Trachea (tissue), 1 donor: ENCODE measurements around a stretch of chr12.

DNA sequence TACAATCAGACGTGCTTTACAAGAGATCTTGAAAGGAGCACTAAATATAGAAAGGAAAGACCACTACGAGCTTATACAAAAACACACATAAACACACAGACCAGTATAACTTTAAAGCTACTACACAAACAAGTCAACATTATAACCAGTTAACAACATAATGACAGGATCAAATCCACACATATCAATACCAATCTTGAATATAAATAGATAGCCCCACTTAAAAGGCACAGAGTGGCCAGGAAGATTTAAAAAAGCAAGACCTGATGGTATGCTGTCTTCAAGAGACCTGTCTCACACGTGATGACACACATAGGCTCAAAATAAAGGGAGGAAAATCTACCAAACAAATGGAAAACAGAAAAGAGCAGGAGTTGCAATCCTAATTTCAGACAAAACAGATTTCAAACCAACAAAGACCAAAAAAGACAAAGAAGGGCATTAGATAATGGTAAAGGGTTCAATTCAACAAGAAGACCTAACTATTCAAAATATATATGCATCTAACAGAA is 185.7 kb downstream of the SLC38A4 start:
- PRO-cap = no peak

- PRO-cap = unidirectional peak, plus-strand start at chr12:46659272
Observed at GRCh38 chr12:46658892-46659668, 166.7 kb downstream of the SLC38A4 start.

DNA sequence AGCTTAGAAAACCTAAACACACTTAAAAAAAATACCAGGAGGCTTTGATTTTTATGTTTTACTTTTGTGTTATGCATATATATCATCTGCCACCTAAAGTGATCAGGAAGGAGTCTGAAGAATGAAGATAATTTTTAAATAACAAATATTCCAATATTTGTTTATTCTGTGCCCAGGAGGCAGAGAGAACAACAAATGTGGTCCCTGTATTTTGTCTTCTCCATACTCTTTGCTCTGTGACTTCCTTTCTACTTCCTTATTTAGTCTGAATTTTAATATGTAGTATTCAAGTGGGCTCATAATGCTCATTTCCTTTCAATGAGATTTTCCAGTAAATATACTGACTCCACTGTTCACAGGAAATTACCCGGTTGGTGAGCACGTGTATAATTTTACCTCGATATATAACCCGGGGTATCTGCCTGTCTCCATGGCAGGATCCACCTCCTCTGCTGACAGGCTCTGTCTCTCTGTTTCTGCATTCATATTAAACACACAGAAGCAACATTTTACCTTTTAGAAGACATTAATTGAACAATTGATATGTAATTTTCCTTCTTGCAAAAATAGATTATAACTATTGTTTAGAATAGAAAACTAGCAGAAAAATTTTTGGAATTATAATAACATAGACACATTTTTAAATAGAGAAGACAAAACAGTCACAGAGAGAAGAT is 166.0 kb downstream of the SLC38A4 start:
- PRO-cap = no peak

GRCh38 chr12:46738171-46738998 is 87.4 kb downstream of the SLC38A4 start:
- PRO-cap = no peak

DNA sequence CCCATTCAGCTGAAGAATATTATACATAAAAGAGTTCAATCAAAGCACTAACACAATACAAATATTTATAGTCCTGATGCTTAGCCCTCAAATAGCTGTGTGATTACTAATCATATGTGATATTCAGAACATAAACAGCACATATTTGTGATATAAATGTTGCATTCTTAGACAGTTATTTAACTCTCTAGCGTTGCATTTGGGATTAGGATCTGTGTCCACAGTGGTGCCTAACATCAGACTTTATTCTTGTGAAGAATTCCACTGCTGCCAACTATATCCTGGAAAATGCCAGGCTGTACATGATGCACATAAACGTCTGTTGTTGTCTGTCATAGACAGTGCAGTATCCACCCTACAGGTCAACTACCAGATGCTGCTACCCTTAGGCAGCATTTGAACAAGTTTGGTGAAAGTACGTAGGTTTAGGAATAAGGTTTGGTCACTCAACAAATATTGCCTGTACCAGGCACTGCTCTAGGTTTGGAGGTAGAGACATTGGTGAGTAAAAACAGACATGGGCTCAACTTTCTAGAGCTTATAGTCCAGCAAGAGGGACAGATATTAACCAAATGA is 39.0 kb downstream of the SLC38A4 start:
- PRO-cap = no peak

DNA sequence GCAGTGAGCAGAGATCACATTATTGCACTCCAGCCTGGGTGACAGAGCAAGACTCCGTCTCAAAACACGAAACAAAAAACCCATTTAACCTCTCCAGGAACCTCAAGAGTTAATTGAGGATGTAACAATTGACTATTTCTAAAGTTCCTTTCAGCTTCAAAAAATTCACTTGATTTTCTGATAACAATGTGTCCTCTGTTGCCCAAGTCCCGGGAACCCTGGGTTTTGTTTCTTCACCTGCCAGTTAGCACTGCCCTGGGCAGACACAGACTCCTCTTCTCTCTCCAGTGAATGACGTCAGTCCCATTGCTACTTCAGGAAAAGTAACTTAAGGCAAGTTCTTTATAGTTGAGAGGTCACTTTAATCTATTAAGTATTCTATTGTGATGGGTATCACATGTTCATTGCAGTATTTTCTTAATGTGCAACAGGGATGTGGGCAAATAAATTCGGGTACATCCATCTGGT is 5.4 kb upstream of the AMIGO2 start:
- PRO-cap = no peak

DNA sequence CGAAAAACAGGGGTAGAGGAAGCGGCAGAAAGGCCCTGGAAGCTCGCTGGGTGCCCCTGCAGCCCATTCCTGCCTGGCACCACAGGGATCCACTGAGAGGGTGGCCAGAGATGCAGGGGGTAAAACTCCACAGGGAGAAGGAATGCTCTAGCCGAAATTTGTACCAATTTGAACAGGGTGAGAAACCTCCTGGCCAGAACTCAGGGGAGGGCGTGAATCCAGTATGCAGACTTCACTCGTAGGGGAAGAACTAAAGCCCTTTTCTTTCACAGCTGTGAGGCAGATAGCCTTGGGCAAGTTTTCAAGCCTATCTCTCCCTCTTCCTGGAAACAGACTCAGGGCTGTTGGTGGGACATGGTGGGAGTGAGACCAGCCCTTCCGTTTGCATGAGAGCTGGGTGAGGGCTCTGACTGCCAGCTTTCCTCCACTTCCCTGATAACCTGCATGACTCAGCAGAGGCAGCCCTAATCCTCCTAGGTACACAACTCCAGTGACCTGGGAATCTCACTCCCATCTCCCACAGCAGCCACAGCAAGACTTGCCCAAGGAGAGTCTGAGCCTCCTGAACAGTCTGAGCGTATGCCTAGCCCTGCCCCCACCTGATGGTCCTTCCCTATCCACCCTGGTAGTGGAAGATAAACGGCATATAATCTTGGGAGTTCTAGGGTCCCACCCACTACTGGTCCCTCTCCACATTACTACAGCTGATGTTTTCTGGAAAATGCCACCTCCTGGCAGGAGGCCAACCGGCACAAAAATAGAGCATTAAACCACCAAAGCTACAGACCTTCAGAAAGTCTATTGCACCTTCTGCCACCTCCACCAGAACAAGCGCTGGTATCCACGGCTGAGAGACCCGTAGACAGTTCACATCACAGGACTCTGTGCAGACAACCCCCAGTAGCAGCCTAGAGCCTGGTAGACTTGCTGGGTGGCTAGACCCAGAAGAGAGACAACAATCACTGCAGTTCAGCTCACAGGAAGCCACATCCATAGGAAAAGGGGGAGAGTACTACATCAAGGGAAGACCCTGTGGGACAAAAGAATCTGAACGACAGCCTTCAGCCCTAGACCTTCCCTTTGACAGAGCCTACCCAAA is 170.2 kb upstream of the AMIGO2 start:
- PRO-cap = no peak

GRCh38 chr12:47360654-47361738 is 281.2 kb upstream of the AMIGO2 start:
- PRO-cap = no peak

- PRO-cap = no peak
Observed at GRCh38 chr12:47473188-47473387, 232.7 kb downstream of the RPAP3 start.

DNA sequence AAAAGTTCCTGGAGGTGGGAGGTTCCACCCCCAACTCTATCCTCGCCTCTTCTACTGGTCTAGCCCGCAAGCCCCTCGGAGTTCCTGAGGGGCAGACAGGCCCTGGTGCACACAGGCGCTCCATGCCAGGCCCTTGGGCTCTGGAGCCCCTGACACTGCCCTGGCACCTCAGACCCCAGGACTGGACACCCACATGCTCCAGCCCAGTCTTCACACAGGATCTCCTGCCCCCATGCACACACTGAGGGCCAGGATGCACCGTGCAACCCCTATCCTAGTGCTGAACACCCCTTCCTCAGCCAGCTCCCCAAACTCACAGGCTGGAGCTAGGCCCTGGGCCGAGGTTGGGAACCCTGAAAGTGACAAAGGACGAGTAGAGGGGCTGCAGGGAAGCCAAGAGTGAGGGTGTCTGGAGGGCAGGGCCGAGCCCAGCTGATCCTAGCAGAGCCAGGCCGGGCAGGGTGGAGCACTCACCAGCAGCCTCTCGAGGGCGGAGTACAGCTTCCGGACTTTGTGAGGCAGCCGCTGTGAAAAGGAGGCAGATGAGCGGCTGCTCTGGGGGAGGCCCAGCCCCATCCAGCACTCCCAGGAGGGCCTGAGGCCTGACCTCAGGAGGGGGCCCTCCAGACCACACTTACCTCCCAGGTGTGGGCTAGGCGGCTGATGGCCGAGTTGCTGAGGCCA is 14.5 kb upstream of the ENDOU start:
- PRO-cap = no peak

DNA sequence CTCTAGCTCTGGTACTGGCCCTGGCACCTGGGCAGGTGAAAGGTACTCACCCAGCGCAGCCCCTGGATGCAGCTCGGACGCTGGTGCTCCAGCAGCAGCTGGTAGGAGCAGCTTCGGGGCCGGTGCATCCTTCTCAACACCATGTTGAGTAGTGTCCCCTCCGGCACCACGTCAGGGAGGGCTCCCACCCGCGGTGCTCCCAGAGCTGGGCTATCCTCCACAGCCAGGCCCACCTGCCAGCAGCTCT is 941 bp downstream of the RAPGEF3 start:
- PRO-cap = no peak

DNA sequence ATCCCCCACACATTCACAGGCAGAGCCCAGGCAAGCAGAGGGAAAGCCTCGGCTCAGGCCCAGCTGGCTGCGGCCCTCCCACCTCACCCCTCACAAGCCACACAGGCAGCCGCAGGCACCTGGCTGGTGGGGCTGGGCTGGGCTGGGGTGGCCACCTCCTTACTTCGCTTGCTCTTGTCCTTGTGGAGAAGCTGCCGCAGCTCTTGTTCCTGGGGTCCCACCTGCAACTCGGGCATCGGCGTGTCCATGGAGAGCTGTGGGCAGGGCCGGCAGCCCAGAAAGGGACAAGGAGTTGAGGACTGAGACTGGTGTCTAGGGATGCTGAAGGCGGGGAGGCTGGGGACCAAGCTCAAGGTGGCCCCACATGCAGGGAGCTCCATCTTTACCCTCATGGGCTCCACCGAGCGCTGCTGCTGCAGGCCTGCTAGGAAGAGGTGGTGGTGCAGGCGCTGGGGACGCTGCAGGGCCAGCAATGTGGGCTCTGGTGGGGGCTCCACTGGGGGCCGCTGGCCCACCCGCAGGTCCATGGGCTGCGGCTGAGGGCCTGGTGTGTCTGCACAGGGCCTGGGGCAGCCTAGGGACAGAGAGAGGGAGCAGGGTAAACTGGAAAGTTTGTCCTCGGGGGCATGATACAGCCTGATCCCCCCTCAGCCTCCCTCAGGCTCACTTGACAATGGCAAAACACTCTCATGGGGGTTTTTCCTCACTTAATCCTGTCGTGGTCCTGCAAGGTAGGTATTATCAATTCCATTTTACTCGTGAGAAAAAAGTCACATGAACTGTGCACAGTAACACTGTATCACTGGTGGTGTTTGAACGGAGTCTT is 21.1 kb downstream of the HDAC7 start:
- PRO-cap = no peak

DNA sequence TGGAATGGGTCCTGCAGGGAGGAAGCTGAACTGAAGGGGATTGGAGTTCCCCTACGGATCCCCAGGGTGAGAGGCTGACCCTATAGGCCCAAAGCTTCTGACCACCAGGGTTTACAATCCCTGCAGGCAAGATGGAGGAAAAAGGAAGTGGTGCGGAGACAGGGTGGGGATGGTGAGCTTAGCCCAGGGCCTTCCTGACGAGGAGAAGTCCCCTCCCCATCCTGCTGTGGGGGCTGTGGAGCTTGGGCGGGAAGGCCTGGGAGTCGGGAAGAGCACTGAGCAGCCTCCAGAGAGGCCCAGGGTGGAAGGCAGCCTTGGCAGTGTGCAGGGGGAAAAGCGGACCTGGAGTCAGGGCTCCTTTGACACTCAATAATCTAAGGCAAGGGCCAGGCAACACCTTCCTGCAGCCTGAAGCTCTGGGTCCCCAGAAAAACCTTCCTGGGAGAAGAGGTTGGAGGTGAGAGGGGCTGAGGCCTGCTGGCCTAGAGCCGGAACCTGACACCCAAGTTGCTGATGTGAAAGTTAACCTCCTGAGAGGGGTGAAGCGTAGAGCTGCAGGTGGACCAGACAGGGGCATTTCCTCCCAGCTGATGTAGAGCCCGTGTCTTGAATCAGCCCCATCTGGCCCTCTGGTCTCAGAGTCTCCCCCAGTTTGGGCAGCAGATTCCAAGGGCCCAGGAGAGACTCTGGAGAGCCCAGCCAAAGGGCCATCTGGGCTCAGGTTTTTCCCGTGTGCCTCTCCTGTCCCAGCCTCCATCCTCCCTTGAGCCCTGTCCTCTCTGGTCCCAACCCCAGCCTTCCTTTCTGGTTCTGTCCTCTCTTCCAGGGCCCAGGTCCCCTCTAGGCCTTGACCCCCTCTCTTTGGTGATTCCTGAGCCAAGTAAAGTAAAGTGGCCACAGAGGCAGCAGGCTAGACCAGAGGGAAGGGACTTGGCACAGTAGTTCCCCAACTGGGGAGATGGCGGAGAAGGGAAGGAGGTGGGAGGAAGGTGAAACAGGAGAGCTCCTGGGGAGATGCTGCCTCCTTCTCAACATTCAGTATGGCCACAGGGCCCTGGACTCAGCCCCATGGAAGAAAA is 5.9 kb downstream of the HDAC7 start:
- PRO-cap = no peak

GRCh38 chr12:47829660-47830038 is 9.9 kb upstream of the HDAC7 start:
- PRO-cap = no peak

DNA sequence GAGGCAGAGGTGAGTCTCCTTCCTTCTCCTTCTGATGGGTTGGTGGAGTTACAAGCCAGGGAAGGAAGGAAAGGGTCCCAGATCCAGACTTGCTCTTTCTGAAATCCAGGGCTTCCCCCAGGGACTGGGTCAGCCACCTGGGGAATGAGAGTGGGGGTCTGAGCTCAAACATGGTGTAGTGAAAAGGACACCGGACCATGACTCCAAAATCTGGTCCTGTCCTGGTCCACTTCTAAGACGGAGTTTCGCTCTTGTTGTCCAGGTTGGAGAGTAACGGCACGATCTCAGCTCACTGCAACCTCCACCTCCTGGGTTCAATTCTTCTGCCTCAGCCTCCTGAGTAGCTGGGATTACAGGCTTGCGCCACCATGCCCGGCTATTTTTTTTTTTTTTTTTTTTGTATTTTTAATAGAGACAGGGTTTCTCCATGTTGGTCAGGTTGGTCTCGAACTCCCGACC is 22.6 kb upstream of the HDAC7 start:
- PRO-cap = no peak

DNA sequence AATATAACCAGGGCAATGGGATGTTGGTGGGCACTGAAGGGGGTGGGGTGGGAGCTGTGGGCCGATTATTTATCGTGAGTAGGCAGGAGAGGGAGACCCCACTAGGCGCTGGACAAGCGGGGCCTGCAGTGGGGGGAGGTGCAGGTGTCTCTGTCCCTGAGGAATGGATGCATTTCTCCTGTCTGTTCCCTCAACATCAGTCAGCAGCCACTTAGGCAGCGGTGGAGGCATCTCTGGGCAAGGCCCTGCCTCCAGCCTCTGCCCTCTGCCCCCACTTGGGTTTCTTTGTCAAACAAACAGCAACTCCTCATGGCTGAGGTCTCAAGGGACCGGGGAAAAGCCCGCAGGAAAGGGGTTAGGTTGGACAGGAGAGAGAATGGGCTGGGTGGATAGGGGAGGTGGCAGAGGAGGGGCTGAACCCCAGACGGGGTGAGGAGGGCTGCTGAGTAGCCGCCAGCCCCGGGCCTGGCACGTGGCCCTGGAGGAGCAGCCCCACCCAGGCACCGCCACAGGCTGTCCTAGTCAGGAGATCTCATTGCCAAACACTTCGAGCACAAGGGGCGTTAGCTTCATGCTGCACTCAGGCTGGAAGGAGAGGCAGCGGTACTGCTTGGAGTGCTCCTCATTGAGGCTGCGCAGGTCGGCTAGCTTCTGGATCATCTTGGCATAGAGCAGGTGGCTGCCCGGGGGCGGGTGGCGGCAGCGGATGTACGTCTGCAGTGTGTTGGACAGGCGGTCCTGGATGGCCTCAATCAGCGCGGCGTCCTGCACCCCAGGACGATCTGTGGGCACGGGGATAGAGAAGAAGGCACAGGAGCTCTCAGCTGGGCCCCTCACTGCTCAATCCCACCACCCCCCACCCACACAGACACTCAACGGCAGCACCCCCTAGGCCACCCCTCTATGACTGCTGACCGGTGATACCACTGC is 24.8 kb upstream of the HDAC7 start:
- PRO-cap = no peak

- PRO-cap = no peak
Observed at GRCh38 chr12:47858665-47859350, 39.1 kb upstream of the HDAC7 start.

- PRO-cap = no peak
Observed at GRCh38 chr12:47867587-47867966, 37.2 kb downstream of the VDR start.

- PRO-cap = no peak
Observed at GRCh38 chr12:47905261-47905994, 634 bp upstream of the VDR start.

DNA sequence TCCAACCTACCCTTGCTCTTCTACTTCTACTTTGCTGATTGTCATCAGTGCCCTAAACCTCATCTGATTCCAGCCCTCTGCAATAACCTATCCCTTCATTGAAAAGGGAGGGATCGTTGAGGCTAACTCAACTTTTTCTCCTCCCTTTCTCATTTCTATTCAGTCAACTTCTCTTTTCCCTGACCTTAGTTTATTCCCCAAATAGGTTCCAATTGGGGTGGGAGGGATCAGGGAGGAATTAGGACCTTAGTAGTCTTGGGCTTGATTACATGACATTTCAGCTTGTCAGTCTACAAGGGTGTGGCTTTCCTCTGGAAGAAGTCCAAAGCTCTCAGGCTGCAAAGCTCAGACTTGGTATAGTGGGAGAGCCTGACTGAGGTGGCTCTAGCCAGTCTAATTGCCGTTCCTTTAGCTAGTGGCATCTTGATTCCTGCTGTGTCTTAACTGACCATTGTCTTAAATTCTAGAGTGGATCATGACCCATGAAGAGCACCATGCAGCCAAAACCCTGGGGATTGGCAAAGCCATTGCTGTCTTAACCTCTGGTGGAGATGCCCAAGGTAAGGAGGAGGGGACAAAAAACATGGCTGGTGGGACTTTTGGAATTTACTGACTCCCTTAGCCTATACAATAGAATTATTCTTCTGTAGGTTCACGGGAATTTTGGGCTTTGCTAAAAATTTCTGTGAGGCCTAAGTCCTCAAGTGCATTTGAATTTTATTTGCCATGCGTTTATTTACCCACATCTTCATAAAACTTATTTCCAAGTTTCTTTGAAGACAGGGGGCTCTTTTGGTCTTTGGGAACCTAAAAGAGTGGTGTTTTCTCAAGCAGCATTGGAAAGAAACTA is 3.4 kb downstream of the PFKM start:
- PRO-cap = no peak